Skeletal muscle satellite cell (primary cell): Measurements from ENCODE around the genes NPPB, PLOD1, AADACL3 and PRAMEF4.

- CAGE, long polyA plus RNA, result no peak
These were observed 16.5 kb upstream of the AGTRAP start for GRCh38 chr1:11719294-11720022.

GRCh38 chr1:11788487-11789333, 17.1 kb downstream of the MTHFR start:
- CAGE, long polyA plus RNA, result no peak

DNA sequence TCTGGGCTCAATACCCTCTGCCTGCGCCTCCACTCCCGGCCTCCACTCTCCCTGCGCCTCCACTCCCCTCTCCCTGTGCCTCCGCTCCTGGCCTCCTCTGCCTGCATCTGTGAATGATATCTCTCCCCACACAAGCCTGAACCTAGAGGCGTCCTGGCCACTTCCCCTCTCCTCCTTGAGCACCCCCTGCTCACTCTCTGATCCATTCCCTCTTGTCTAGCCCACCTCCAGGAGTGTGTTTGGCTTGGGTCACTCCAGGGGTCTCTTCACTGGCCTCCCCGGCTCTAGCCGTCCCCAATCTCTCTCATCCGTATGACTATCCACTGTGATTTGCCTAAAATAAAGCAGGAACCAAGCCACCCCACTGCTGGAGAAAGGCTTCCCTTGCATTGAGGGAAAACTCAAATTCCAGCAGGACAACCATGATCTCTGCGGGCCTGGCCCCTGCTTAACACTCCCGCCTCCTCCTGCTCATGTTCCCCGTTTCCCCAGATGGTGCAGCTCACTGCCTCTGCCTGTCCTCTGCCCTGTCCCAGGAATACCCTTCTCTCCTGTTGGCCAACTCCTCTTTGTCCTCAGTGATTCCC, 14.3 kb downstream of the MTHFR start:
- CAGE, long polyA plus RNA, result no peak

DNA sequence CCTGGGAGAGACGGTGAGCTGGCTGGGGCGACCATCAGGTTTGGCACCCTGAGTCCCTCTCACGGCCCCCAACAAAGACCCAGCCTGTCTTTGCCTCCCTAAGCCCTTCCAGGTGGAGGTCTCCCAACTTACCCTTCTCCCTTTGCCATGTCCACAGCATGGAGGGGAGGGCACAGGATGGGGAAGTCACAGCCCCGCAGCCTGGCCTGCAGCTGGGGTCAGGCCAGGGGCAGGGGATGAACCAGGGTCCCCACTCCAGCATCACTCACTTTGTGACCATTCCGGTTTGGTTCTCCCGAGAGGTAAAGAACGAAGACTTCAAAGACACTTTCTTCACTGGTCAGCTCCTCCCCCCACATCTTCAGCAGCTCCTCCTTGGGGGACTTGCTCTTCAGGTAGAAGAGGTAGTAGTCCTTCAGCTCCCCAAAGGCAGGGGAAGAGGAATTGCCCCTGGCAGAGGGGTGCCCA, 11.6 kb downstream of the MTHFR start:
- CAGE, long polyA plus RNA, result no peak

GRCh38 chr1:11858664-11859314, at the start of gene NPPB:
TSS of gene NPPB (minus strand) at chr1:11858945.
- CAGE, long polyA plus RNA, result no peak

- CAGE, long polyA plus RNA, result start-site peak on the plus strand at chr1:11934687-11934741, 740 and 623 reads in 2 replicates
These were observed at the start of gene PLOD1 for GRCh38 chr1:11934394-11935248. TSS of gene PLOD1 (plus strand) at chr1:11934717.

- CAGE, long polyA plus RNA, result no peak
These were observed 330 bp downstream of the MFN2 start for GRCh38 chr1:11980547-11981001.

DNA sequence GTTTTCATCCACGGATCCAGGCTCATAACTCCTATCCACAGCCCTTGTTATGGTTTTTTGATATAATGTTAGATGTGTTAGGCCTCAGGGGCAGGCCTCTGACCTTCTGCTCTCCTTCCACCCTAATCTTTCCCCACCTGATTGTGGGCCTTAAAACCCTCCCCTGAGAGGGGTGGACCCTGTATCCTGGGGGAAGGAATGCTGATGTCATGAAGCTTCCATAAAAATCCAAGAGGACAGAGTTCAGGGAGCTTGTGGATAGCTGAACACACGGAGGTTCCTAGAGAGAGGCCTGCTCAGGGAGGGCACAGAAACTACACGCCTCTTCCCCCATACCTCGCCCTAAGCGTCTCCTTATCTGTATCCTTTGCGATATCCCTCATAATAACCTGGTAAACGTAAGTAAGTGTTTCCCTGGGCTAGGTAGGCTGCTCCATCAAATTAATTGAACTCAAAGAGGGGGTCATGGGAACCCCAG, 4.3 kb downstream of the MFN2 start:
- CAGE, long polyA plus RNA, result no peak

DNA sequence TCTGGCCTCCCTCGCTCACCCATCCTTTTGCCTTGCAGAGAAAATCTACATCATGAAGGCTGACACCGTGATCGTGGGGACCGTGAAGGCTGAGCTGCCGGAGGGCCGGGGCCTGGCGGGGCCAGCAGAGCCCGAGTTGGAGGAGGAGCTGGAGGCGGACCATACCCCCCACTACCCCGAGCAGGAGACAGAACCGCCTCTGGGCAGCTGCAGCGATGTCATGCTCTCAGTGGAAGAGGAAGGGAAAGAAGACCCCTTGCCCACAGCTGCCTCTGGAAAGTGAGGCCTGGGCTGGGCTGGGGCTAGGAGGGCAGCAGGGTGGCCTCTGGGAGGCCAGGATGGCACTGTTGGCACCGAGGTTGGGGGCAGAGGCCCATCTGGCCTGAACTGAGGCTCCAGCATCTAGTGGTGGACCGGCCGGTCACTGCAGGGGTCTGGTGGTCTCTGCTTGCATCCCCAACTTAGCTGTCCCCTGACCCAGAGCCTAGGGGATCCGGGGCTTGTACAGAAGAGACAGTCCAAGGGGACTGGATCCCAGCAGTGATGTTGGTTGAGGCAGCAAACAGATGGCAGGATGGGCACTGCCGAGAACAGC, 24.4 kb upstream of the TNFRSF1B start:
- CAGE, long polyA plus RNA, result no peak

DNA sequence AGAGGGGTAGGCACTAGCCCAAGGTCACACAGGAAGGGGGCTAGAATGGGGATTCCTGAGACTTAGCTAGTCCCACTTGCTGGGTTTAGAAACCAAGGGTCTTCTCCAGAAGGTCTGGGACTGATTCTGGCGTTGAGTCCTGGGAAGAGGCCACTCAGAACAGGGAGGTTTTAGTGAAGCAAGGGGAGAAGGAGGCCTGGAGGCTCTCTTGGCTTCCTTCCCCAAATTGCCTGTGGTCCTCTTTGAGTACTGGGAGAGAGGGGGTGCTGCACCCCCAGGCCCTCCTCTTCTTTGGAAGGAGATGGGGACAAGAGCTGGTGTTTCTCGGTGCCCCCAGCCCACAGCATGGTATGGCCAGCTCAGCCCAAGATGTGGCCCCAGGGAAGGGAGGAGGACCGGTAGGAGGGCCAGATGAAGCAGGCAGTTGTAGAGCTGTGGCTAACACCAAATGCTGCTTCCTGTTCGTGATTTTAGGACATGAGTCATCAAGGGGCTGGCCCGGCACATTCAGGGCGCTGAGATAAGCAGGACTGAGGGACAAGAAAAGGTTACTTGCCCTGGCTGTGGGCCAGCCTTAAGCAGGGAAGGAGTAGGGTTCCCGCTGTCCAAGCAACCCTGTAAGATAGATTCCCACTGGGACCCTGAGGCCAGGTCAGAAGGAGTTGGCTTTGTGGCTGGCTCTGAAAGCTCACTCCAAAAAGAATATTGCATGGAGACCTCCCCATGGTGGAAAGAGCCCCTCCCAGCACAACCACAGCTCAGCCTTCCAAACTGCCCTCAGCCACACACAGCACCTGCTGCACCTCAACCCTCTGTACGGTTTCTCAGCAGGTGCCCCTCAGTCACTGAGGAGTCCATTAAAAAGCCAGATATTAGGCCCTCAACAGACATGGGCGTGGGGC, 5.0 kb upstream of the TNFRSF1B start:
- CAGE, long polyA plus RNA, result no peak

DNA sequence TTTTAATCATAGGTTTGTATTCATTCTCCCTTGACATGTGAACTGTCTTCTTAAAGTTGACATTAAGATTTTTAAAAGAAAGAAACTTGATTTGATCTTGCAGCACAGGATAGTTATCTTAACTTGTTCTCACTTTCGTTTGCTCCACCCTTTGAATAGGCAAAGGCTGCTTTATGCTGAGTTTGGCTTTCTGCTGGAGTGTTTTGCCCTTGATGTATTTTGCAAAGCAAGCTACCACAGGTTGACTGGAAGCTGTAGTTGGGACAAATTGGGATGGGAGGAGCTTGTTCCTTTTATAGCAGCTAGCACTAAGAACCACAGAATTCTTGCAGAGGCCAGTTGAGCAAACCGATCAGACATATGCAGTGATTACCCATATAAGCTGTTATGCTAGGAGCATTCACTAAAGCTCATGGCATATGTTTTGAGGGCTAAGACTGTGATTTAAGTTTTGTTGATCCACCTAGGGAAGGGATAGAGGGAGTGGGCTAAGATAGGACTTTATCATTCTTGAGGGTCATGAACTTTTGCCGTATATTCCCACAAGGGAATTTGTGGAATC, 130.0 kb downstream of the VPS13D start:
- CAGE, long polyA plus RNA, result no peak

- CAGE, long polyA plus RNA, result no peak
These were observed 169.1 kb downstream of the DHRS3 start for GRCh38 chr1:12448572-12449727.

GRCh38 chr1:12476028-12476445, 142.0 kb downstream of the DHRS3 start:
- CAGE, long polyA plus RNA, result no peak

- CAGE, long polyA plus RNA, result no peak
These were observed 109.3 kb downstream of the DHRS3 start for GRCh38 chr1:12508620-12509273.

- CAGE, long polyA plus RNA, result no peak
These were observed 104.6 kb downstream of the DHRS3 start for GRCh38 chr1:12513223-12513932.

- CAGE, long polyA plus RNA, result no peak
These were observed 99.0 kb downstream of the DHRS3 start for GRCh38 chr1:12518886-12519562.

DNA sequence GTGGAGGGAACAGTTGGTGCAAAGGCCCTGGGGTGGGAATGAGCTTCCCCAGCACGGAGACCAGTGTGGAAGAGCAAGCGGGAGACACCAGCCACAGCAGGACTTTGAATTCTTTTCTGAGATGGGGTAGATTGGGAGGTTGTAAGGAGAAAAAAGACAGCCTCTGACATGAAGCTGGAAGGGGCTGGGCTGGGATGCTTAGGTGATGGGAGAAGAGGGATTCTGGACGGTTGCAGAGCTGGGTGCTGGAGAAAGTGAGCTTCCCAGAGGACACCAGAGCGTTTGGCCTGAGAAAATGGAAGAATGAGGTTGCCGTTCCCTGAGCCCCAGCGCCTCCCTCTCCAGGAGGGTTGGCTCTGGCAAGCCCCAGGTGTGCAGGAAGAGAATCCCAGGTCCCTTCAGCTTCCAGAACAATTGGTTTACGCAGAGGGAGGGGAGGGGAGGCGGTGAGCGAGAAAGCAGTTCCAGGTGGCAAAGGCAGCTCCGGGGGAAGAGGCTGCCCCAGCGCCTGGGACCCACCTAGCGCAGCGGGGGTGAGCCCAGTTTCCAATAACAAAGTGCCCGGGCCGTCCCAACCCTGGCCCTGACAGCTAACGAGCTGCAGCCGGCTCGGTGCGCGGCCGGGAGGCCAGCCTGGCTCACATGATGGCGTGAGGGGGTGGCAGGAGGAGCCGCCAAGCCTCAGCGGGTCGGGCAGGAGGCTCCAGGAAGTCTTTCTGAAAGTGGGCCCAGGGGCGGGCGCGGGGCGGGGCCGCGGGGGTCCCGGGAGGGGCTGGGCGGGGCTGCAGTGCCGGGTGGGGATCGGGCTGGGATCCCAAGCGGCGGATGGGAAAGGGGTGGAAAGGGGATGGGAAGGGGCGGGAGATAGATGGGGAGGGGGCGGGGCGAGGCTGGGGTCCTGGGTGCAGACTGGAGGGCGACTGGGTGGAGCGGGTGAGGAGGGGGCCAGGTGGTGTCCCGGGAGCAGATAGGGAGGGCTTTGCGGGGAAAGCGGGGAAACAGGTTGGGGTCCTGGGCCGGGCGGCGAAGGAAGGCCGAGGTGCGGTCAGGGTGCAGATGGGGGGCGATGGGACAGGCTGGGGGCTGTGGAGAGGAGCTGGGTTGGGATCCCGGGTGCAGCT, 23.0 kb downstream of the DHRS3 start:
- CAGE, long polyA plus RNA, result no peak

DNA sequence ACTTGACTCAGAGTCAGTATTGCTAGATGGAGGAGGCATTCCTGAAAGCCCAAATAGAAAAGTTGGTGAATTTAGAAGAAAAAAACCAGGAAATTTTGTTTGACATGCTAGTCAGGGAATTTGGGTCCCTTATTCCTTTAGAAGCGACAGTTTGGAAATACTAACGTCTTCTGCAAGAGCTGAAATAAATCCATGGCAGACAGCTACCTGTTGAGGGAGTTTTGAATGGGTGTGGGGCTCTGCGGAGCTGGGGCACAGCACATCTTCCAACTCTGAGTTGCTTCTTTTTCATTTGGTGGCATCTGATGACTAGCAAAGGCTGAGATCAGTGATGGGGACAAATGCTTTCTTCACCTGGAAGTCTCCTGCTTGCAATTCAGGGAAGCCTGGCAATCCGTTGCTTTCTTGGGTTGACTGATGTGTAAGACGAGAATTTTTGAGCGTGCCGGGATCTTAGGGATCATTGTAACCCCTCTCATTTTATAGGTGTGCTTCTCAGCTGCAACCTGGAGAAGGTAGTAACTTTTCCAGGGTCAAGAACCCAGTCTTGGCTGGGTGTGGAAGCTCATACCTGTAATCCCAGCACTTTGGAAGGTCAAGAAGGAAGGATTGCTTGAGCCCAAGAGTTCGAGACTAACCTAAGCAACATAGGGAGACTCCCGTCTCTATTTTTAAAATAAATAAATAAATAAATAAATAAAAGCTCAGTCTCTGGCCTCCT, 6.6 kb downstream of the DHRS3 start:
- CAGE, long polyA plus RNA, result no peak

DNA sequence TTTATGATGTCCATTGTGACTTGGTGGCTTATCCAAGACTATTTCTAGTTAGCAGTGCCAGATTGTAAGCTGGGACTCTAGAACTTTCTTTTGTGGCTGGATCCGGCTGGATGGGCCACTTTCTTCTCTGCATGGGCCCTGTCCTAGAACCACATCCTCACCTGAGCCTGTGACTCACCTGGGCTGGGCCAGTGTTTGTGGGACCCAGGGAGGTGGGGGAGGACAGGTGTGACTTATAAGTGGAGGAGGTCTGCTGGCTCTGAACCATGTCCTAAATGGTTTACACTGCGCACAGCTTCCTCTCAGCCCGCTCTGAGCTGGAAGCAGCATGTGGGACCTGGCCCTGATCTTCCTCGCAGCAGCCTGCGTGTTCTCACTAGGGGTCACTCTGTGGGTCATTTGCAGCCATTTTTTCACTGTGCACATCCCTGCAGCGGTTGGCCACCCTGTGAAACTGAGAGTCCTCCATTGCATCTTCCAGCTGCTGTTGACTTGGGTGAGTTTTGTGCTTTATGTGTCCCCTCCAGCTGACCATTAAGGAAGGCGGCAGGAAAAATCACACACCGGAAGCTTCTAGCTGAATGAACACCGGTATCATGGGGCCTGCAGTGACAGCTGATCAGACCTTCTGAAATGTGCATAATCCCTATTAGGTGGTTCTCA, at the start of gene AADACL3:
Gene AADACL3 (plus strand): TSS at position 262 of the 663 bp plus-strand sequence.
- CAGE, long polyA plus RNA, result no peak

DNA sequence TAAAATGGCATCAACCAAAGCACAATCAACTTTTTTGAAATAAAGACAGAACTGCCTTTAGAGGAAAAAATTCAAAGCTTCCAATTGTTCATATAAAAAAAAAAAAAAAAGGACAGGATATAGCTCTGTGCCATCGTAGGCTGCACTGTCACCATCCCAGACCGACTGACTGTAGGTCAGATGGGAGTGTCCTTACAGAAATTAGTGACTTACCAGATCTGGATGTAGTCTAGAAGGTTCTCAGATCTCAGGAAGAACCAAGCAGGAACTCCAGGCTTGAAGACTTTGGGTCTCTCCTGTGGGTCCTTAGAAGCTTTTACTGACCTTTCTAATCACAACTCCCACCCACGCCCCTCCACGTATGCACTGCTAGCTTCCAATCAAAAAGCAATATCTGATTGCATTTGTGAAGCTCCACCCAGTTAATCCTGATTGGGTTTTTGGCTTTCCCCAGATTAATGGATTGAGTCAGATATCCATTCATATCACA, at the start of gene PRAMEF4:
Gene PRAMEF4 (minus strand): TSS at position 268 of the 490 bp plus-strand sequence.
- CAGE, long polyA plus RNA, result no peak